Kidney (tissue), 2 donors: ENCODE measurements around the genes UBE2G1, SMTNL2 and PELP1.

- PRO-cap = bidirectional peak, plus-strand start at chr17:4366790, minus-strand start at chr17:4366639
- RRBS = 2% methylated on average over 26 of the region's 47 CpGs
These were observed at the start of gene UBE2G1 for GRCh38 chr17:4366411-4366730. Gene UBE2G1, minus strand, starts transcription at chr17:4366675.

DNA sequence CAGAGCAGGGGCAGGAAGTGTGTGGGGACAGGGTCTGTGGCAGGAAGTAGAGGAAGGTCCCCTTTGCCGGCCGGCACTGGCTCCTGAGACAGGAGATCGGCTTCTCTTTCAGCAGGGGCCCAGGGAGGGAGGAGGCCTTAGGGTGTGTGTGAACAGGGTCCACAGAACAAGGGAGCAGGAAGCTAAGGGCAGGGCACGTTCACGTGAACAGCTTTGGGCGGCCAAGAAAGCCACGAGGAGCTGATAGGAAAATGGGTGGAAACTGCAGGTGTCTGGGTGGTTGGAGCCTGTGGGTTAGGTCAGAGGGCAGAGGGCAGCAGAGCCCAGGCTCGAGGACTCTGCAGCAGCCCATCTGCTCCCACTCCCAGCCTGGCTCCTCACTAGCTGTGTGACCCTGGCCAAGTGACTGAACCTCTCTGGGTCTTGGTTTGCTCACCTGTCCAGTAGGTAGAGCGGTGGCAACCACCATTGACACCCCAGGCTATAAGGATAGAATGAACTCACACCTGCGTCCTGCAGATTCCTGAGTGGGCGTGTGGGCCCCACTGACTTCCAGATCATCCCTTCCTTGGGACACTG lies 17.3 kb upstream of the SPNS2 start:
- PRO-cap = no peak
- RRBS = no CpG with 5 or more reads among the region's 11 CpGs

GRCh38 chr17:4511565-4512172 lies 13.0 kb downstream of the SPNS2 start:
- PRO-cap = no peak
- RRBS = 100% methylated on average over 3 of the region's 9 CpGs

- PRO-cap = no peak
- RRBS = no CpG with 5 or more reads among the region's 8 CpGs
These were observed 5.3 kb upstream of the GGT6 start for GRCh38 chr17:4565656-4566077.

DNA sequence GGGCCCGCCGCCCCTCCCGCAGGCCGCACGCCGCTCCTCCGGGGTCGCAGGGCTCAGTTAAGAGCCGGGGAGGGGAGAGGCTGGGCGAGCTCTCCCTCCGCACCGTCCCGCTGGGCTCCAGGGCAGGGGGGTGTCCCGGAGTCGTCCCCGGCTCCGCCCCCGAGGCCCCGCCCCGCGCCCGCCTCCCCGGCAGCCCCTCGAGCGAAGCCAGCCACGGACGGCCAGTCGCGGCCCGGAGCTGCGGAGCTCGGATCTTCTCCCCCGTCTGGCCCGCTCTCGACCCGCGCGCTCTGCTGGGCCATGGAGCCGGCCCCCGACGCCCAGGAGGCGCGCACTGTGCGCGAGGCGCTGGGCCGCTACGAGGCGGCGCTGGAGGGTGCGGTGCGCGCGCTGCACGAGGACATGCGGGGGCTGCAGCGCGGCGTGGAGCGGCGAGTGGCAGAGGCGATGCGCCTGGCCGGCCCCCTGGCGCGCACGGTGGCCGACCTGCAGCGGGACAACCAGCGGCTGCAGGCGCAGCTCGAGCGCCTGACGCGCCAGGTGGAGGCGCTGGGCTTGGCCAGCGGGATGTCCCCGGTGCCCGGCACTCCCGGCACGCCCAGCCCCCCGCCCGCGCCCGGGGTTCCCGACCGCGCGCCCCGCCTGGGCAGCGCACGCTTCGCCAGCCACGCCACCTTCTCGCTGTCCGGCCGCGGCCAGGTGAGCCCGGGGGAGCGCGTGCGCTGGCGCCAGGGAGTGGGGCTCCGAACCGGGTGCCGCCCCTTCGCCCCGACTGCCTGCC lies at the start of gene SMTNL2:
Gene SMTNL2 (plus strand): TSS at position 224 of the 781 bp plus-strand sequence.
- PRO-cap = bidirectional peak, plus-strand start at position 224 of the sequence, minus-strand start at position 112 of the sequence
- RRBS = 3% methylated on average over 67 of the region's 108 CpGs

DNA sequence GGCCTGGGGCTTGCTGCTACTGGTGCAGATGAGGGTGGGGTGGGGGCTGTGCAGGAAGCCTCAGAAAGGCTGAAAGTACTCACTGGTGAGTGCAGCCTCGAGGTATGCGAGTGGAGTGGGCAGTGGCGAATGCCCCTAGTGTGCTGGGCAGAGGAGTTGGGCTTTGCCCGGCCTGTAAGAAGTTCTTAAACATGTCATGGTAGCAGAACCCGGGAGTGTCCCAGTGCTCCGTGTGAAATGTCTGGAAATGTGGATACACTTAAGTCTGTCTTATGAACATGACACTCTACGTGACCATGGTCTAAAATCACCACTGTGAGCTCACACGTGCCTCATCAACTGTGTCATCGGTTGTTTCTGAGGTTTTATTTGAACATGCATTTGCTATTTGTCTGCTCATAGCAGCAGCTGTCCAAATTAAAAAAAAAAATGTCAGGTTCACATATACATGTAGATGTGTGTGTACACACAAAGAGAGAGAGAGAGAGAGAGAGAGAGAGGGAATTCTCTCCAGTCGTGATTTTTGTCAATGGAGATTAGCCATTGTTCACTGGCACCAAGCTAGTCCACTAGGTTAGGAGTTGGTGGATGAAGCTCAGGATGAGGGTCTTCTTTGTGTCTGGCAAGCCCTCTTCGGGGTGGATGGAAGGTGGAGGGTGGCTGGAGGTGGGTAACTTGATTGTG lies 1.9 kb downstream of the SMTNL2 start:
- PRO-cap = no peak
- RRBS = no CpG with 5 or more reads among the region's 11 CpGs

DNA sequence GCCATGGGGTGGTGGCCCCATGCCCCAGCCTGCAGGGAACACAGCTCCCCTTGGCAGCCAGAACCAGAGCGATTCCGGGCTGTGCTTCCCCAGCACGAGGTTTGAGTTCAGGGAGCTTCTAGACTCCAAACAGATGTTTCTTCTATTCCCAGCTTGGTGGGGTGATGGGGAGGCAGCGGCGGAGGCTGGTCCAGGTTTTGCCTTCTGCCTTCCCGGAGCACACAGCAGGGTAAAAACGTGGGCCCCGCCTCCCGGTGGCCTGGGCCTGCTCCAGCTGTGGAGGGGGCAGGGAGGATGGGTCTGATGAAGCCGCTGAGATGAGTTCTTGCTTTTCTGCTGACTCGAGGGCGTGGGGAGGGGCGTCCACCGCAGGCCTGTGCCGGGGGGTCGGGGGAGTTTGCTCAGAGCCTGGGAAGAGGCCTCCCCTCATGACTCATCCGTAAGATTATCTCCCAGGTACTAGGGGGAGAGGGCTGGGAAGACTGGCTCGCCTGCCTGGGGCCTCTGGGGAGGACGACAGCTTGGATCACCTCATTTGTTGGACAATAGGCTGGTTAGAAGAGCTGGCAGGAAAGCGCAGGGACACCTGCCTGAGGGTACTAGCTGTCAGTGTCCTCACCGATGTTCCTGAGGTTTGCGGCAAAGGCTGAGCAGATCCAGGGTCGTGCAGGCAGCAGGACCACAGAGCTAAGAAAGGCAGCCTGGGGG lies 15.5 kb downstream of the SMTNL2 start:
- PRO-cap = no peak
- RRBS = 42% methylated on average over 11 of the region's 23 CpGs

DNA sequence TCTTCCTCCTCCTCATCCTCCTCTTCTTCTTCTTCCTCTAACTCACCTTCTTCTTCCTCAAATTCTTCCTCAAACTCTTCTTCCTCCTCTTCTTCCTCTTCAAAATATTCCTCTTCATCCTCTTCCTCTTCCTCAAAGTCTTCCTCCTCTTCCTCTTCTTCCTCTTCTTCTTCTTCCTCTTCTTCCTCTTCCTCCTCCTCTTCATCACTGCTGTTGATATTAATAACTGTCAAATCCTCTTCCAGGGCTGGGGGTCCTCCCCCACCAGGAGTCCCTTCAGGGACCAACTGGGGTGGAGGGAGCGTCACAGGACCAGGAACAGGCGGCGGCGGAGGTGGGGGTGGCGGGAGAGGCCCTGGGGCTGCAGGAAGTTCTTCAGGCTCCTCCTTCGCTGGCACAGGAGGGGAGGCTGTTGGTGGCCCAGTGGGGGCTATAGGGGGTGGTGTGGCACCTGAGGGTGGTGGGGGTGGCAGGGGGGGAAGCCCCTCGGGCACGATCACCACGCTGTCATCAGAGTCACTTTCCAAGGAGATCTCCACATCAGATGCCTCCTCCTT lies 30.7 kb upstream of the ALOX15 start:
- PRO-cap = no peak
- RRBS = no CpG with 5 or more reads among the region's 9 CpGs

DNA sequence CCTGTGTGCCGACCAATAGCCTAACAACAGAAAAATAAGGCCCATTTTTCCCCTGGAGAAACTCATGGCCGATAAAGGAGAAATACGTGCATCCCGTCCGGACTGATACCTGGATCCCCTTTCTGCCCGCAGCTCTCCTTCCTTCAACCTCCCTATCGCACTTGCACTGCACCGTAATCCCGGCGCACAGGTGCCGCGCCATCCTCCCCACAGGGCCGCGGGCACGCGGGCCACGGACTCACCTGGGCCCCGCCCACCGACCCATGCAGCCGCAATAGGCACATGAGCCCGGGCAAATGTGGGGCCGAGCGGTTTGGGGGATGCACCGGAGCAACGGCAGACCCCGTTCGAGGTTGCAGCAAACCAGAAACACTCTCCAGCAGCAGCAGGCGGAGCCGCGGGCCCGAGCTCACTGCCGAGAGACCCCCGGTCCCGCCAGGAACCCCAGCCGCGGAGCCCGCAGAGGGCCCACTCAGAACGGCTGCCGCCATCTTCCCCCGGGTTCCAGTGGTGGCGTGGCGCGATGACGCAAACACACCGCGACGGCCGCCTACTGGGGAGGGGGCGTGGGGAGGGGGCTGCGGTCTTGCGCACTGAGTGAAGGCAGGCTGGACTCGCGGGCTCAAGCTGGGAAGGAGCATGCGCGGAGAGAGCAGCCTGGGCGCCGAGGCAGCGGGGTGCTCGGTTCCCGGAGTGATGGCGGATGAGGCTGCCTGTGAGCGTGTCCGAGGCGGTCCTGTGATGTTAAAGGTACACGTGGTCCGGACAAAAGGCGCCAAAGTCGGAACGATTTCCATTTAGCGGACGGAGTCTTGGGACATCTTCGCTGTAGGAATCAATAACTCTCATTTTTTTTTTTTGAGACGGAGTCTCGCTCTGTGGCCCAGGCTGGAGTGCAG lies at the start of gene PELP1:
Gene PELP1 (minus strand): TSS at position 517 of the 899 bp plus-strand sequence.
- PRO-cap = bidirectional peak, plus-strand start at position 640 of the sequence, minus-strand start at position 509 of the sequence
- RRBS = 2% methylated on average over 38 of the region's 74 CpGs

DNA sequence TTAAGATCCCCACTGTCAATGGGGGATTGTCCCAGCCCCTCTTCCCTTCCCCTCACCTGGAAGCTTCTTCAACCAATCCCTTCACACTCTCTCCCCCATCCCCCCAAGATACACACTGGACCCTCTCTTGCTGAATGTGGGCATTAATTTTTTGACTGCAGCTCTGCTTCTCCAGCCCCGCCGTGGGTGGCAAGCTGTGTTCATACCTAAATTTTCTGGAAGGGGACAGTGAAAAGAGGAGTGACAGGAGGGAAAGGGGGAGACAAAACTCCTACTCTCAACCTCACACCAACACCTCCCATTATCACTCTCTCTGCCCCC lies 10.2 kb upstream of the MED11 start:
- PRO-cap = no peak
- RRBS = no CpG with 5 or more reads among the region's 2 CpGs

- PRO-cap = unidirectional peak, plus-strand start at chr17:4721956
- RRBS = no CpG with 5 or more reads among the region's 21 CpGs
These were observed 9.5 kb upstream of the MED11 start for GRCh38 chr17:4721482-4722438.

GRCh38 chr17:4733015-4733730 lies 1.9 kb downstream of the MED11 start:
- PRO-cap = no peak
- RRBS = no CpG with 5 or more reads among the region's 11 CpGs

GRCh38 chr17:4750637-4750991 lies 10.9 kb upstream of the CXCL16 start:
- PRO-cap = no peak
- RRBS = 60% methylated on average over 1 of the region's 3 CpGs

GRCh38 chr17:4796556-4796913 lies 571 bp downstream of the PSMB6 start:
- PRO-cap = no peak
- RRBS = no CpG with 5 or more reads among the region's 7 CpGs

DNA sequence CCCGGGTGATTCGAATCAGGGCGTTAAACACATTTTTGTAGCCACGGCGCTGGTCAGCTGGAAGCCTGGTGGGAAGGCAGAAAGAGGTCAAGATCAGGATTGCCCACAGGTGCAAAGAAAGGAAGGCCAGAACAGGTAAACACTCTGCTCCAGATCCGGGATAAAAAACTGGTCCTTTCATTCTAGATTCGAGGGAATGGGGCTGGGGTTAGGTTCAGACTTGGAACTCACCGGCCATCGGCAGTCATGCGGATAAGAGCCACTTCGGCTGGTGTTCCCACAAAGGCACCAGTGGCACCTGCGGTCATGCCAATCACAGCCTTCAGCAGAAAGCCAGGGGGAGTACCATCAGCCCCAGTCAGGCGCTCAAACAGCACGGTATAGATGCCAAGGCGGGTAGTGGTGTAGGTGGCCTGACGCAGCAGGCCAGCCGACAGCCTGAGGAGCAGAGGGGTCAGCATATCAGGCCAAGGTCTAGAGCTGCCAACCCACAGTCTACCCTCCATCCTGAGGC lies 1.3 kb downstream of the SLC25A11 start:
- PRO-cap = no peak
- RRBS = 50% methylated on average over 3 of the region's 17 CpGs

DNA sequence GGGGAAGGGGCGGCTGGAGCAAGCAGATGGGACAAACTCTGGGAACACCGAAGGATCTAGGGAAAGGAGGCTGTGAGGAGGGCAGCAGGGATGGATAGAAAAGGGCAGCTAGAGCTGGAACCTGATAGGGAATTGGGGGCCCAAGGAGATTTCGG lies 265 bp downstream of the ENO3 start:
- PRO-cap = no peak
- RRBS = no CpG with 5 or more reads among the region's 3 CpGs

- PRO-cap = no peak
- RRBS = no CpG with 5 or more reads among the region's 5 CpGs
These were observed 6.5 kb downstream of the CAMTA2 start for GRCh38 chr17:4980969-4981334.

DNA sequence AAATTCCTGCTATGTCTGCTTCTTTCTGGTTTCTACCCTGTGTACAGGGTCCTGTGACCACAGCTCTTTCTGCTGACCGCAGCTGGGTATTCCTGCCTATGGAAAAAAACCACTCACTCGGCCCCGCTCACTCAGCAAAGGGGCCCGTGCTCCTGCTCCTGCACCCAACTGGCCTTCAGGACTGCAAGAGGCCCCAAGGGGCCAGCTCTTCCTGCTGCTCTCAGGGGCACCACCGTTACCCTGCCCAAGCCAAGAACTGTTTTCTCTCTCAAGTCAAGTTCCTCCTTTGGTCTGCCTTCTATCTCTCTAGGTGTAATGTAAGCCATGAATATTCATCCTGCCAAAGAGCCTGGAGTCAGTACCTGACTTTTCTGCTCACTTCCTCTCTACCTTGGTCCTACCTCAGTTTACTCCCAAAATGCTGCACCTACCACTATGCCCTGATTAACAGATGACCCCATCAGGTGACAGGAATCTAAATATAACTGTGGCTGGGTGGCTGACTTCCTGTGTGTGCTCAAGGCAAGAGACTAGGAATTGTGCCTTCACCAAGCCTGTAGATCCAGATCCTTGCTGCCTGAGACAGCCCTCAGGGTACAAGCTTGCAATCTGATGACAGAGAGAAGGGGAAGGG lies 20.3 kb upstream of the SCIMP start:
- PRO-cap = no peak
- RRBS = no CpG with 5 or more reads among the region's 5 CpGs

DNA sequence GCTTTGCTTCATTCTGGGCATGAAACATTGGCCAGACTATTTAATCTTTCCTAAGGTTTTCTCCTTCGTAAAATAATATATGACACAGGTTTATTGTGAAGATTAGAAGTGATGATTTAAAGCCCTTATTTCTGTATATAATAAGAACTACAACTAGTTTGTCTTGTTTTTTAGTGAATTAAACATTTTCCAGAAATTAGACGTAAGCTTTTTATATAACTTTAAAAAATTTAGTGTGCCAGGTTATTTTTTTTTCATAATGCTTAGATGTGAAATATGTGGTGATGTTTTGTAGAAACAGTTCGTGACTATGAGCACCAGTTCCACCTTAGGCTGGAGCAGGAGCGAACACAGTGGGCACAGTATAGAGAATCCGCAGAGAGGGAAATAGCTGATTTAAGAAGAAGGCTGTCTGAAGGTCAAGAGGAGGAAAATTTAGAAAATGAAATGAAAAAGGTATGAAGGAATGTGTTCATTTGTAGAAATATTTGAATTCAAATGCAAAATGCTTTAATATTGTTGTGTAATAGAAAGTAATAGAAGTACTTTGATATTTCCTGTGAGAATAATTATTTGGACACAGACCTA lies 52.9 kb downstream of the RABEP1 start:
- PRO-cap = no peak
- RRBS = no CpG with 5 or more reads among the region's 5 CpGs

GRCh38 chr17:5337966-5338318 lies 55.9 kb downstream of the RABEP1 start:
- PRO-cap = no peak
- RRBS = no CpG with 5 or more reads among the region's 6 CpGs